K562 (cell line): ENCODE measurements around the genes PLRG1 and GRIA2.

DNA sequence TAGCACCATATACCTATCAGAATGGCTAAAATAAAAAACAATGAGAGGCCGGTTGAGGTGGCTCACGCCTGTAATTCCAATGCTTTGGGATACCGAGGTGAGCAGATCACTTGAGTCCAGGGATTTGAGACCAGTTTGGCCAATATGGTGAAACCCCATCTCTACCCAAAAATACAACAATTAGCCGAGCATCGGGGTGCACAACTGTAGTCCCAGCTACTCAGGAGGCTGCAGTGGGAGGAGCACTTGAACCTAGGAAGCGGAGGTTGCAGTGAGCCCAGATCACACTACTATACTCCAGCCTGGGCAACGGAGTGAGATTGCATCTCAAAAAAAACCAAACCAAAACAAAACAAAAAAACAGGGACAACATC is 49.6 kb downstream of the FHDC1 start:
- RAMPAGE, long total RNA, result no peak
- RRBS, result no CpG with 5 or more reads among the region's 7 CpGs
PRO-cap:
- standard, result no peak
- CoPRO, capped RNA only, 2 experiments, result no peak in any of the 2 experiments
- CoPRO, capped and uncapped RNA, 2 experiments, result no peak in any of the 2 experiments
- CoPRO, uncapped RNA only, 2 experiments, result no peak in any of the 2 experiments
CAGE:
- cytosol, long polyA plus RNA, result no peak
- long polyA plus RNA, result no peak
- nucleolus, long total RNA, result no peak
- nucleus, long polyA plus RNA, result no peak

DNA sequence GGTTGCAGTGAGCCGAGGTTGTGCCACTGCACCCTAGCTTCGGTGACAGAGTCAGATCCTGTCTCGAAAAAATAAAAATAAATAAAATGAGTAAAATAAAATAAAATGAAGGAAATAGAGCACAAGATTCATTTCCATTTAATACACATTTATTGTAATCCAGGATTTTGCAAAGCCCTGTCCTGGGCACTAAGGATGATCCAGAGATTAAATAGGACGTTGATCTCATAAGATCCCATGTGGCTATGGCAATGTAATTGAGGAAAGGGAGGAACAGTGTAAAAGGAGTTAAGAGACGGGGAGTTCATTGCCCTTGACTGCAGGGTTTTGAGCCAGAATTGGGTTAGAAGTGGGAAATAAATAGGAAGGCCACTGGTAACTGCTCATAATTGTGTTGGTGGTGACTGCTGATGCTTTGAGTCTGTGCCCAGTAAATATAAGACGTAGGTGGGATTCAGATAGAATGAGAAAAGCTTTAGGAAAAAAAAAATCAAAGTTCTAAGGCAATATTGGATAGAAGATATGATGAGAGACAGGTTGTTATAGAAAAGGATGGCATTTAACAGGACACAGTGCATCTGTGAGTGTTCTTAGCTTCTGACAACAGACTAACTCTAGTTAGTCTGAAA is 15.7 kb downstream of the TRIM2 start:
- RAMPAGE, long total RNA, result no peak
- RRBS, result no CpG with 5 or more reads among the region's 6 CpGs
PRO-cap:
- standard, result no peak
- CoPRO, capped RNA only, 2 experiments, result no peak in any of the 2 experiments
- CoPRO, capped and uncapped RNA, 2 experiments, result no peak in any of the 2 experiments
- CoPRO, uncapped RNA only, 2 experiments, result no peak in any of the 2 experiments
CAGE:
- cytosol, long polyA plus RNA, result no peak
- long polyA plus RNA, result no peak
- nucleolus, long total RNA, result no peak
- nucleus, long polyA plus RNA, result no peak

DNA sequence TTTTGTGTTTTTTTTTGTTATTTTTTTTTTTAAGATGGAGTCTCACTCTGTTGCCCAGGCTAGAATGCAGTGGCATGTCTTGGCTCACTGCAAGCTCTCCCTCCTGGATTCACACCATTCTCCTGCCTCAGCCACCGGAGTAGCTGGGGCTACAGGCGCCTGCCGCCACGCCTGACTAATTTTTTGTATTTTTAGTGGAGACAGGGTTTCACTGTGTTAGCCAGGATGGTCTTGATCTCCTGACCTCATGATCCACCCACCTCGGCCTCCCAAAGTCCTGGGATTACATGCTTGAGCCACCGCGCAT is 61.0 kb downstream of the TRIM2 start:
- RAMPAGE, long total RNA, result no peak
- RRBS, result no CpG with 5 or more reads among the region's 7 CpGs
PRO-cap:
- standard, result no peak
- CoPRO, capped RNA only, 2 experiments, result no peak in any of the 2 experiments
- CoPRO, capped and uncapped RNA, 2 experiments, result no peak in any of the 2 experiments
- CoPRO, uncapped RNA only, 2 experiments, result no peak in any of the 2 experiments
CAGE:
- cytosol, long polyA plus RNA, result no peak
- long polyA plus RNA, result no peak
- nucleolus, long total RNA, result no peak
- nucleus, long polyA plus RNA, result no peak

GRCh38 chr4:153538500-153538754 is 72.3 kb downstream of the TMEM131L start:
- RAMPAGE, long total RNA, result no peak
- RRBS, result no CpG with 5 or more reads among the region's 3 CpGs
PRO-cap:
- standard, result no peak
- CoPRO, capped RNA only, 2 experiments, result no peak in any of the 2 experiments
- CoPRO, capped and uncapped RNA, 2 experiments, result no peak in any of the 2 experiments
- CoPRO, uncapped RNA only, 2 experiments, result no peak in any of the 2 experiments
CAGE:
- cytosol, long polyA plus RNA, result no peak
- long polyA plus RNA, result no peak
- nucleolus, long total RNA, result no peak
- nucleus, long polyA plus RNA, result no peak

- RAMPAGE, long total RNA, result no peak
- RRBS, result no CpG with 5 or more reads among the region's 1 CpG
PRO-cap:
- standard, result no peak
- CoPRO, capped RNA only, 2 experiments, result no peak in any of the 2 experiments
- CoPRO, capped and uncapped RNA, 2 experiments, result no peak in any of the 2 experiments
- CoPRO, uncapped RNA only, 2 experiments, result no peak in any of the 2 experiments
CAGE:
- cytosol, long polyA plus RNA, result no peak
- long polyA plus RNA, result no peak
- nucleolus, long total RNA, result no peak
- nucleus, long polyA plus RNA, result no peak
Observed at GRCh38 chr4:153643287-153643637, 40.8 kb upstream of the TLR2 start.

DNA sequence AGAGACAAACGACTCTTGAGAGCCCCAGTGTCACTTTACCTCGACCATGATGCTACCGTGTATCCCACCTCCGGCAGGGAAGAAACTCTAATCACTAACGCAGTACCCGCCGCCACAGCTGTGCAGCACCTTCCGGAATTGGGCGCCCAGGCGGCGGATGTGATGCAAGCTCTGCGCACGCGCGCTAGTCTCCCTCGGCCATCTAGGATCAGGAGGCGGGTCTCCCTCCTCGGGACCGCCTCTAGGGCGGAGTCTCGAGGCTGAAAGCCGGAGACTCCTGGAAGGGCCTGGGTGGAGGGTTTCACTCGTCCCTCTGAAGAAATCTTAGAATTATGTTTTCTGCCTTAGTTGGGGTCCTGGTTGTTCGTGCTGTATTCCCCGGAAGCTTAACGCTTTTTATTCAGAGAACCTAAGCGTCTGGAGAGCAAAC is at the start of gene PLRG1:
Gene PLRG1 (minus strand): TSS at position 140 of the 430 bp plus-strand sequence.
- RAMPAGE, long total RNA, result start-site peak on the minus strand centred at position 126 of the sequence, 24 bp wide, 274 and 278 reads in 2 replicates
- RRBS, result 4% methylated on average over 5 of the region's 27 CpGs
PRO-cap:
- standard, result bidirectional peak, plus-strand start at position 263 of the sequence, minus-strand start at position 161 of the sequence
- CoPRO, capped RNA only, 2 experiments, result peak in 2 of 2 experiments; most common plus-strand start position 263 of the sequence (in 1); most common minus-strand start position 161 of the sequence (in 2)
- CoPRO, capped and uncapped RNA, 2 experiments, result peak in 2 of 2 experiments; most common plus-strand start position 263 of the sequence (in 1); most common minus-strand start position 96 of the sequence (in 1)
- CoPRO, uncapped RNA only, 2 experiments, result no peak in any of the 2 experiments
CAGE:
- cytosol, long polyA plus RNA, result start-site peak on the minus strand centred at position 120 of the sequence, 65 bp wide, 1,822 and 2,067 reads in 2 replicates
- long polyA plus RNA, result start-site peak on the minus strand centred at position 122 of the sequence, 68 bp wide, 1,723 and 2,024 reads in 2 replicates
- nucleolus, long total RNA, result no peak
- nucleus, long polyA plus RNA, result start-site peak on the minus strand centred at position 111 of the sequence, 90 bp wide, 1,215 and 1,716 reads in 2 replicates

GRCh38 chr4:154588718-154589245 is 1.8 kb downstream of the FGA start:
- RAMPAGE, long total RNA, result no peak
- RRBS, result no CpG with 5 or more reads among the region's 4 CpGs
PRO-cap:
- standard, result no peak
- CoPRO, capped RNA only, 2 experiments, result no peak in any of the 2 experiments
- CoPRO, capped and uncapped RNA, 2 experiments, result no peak in any of the 2 experiments
- CoPRO, uncapped RNA only, 2 experiments, result no peak in any of the 2 experiments
CAGE:
- cytosol, long polyA plus RNA, result no peak
- long polyA plus RNA, result no peak
- nucleolus, long total RNA, result no peak
- nucleus, long polyA plus RNA, result no peak

GRCh38 chr4:154605486-154606664 is 6.6 kb downstream of the FGG start:
- RAMPAGE, long total RNA, result no peak
- RRBS, result no CpG with 5 or more reads among the region's 6 CpGs
PRO-cap:
- standard, result no peak
- CoPRO, capped RNA only, 2 experiments, result no peak in any of the 2 experiments
- CoPRO, capped and uncapped RNA, 2 experiments, result no peak in any of the 2 experiments
- CoPRO, uncapped RNA only, 2 experiments, result no peak in any of the 2 experiments
CAGE:
- cytosol, long polyA plus RNA, result no peak
- long polyA plus RNA, result no peak
- nucleolus, long total RNA, result no peak
- nucleus, long polyA plus RNA, result no peak

DNA sequence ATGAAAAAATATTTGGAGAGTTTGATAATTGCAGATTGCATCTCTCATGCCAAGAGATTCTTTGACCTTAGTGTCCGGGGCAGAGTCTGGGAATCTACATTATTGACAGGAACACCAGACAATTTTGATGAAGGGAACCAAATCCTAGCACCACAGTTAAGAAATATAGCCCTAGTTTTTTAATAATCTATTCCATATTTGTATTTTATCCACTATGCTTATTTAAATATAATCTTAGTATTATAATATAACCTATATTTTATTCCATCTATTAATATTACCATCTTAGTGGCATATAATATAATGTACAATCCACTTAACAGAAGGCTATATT is 13.1 kb upstream of the NPY2R start:
- RAMPAGE, long total RNA, result no peak
- RRBS, result no CpG with 5 or more reads among the region's 1 CpG
PRO-cap:
- standard, result no peak
- CoPRO, capped RNA only, 2 experiments, result no peak in any of the 2 experiments
- CoPRO, capped and uncapped RNA, 2 experiments, result no peak in any of the 2 experiments
- CoPRO, uncapped RNA only, 2 experiments, result no peak in any of the 2 experiments
CAGE:
- cytosol, long polyA plus RNA, result no peak
- long polyA plus RNA, result no peak
- nucleolus, long total RNA, result no peak
- nucleus, long polyA plus RNA, result no peak

DNA sequence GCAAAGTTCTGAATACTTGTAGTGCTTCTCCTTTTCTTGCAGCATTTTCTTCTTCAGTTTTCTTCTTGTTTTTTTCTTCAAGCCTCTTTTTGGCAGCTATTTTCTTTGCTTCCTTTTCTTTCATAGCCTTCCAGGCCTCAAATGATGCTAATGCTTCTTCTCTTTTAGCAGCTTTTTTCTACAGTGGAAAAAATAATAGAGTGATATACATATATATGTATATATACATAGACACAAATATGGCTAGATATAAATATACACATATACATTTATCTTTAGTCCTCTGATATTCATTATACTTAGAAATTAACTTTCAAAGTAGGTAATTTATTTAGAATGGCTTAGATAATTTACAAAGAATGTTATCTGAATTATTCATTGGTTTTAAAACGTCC is 23.6 kb downstream of the MAP9 start:
- RAMPAGE, long total RNA, result no peak
- RRBS, result no CpG with 5 or more reads among the region's 1 CpG
PRO-cap:
- standard, result no peak
- CoPRO, capped RNA only, 2 experiments, result no peak in any of the 2 experiments
- CoPRO, capped and uncapped RNA, 2 experiments, result no peak in any of the 2 experiments
- CoPRO, uncapped RNA only, 2 experiments, result no peak in any of the 2 experiments
CAGE:
- cytosol, long polyA plus RNA, result no peak
- long polyA plus RNA, result no peak
- nucleolus, long total RNA, result no peak
- nucleus, long polyA plus RNA, result no peak

- RAMPAGE, long total RNA, result no peak
- RRBS, result no CpG with 5 or more reads among the region's 5 CpGs
PRO-cap:
- standard, result no peak
- CoPRO, capped RNA only, 2 experiments, result no peak in any of the 2 experiments
- CoPRO, capped and uncapped RNA, 2 experiments, result no peak in any of the 2 experiments
- CoPRO, uncapped RNA only, 2 experiments, result no peak in any of the 2 experiments
CAGE:
- cytosol, long polyA plus RNA, result no peak
- long polyA plus RNA, result no peak
- nucleolus, long total RNA, result no peak
- nucleus, long polyA plus RNA, result no peak
Observed at GRCh38 chr4:155925476-155926065, 22.1 kb downstream of the TDO2 start.

DNA sequence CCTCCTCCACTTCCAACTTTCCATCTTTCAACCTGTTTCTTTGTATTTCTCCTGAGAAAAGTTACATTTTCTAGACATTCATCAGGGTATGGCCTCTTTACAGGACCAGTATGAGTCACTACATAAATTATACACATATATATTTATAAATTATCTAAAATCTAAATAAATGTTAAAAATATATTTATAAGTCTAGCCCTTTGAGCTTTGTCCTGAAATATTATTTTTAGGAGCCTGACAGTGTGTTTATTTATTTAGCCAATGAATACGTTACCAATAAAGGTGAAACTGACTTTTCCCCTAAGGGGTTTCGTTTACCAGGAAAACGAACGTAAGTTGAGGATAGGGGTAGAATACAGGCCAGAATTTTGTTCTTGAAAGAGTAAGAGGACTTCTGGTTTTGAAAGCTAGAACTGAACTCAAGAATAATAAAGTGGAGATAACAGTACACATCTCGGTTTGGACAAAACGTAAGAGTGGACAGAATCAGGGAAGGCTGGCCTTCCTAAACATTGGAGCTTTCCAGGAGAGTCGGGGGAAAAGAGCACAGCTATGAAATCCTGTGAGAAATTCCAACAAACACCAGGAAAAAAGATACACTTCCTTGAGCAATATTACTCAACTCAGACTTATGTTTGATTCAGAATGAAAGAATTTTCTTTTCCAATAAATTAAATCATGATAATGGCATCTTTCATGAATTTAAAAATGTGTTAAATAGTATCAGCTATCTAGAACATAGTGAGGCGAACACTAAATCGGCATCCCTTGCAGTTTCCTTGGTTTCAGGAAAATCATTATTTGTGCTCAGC is 1.3 kb downstream of the CTSO start:
- RAMPAGE, long total RNA, result no peak
- RRBS, result no CpG with 5 or more reads among the region's 9 CpGs
PRO-cap:
- standard, result no peak
- CoPRO, capped RNA only, 2 experiments, result no peak in any of the 2 experiments
- CoPRO, capped and uncapped RNA, 2 experiments, result no peak in any of the 2 experiments
- CoPRO, uncapped RNA only, 2 experiments, result no peak in any of the 2 experiments
CAGE:
- cytosol, long polyA plus RNA, result no peak
- long polyA plus RNA, result no peak
- nucleolus, long total RNA, result no peak
- nucleus, long polyA plus RNA, result no peak

DNA sequence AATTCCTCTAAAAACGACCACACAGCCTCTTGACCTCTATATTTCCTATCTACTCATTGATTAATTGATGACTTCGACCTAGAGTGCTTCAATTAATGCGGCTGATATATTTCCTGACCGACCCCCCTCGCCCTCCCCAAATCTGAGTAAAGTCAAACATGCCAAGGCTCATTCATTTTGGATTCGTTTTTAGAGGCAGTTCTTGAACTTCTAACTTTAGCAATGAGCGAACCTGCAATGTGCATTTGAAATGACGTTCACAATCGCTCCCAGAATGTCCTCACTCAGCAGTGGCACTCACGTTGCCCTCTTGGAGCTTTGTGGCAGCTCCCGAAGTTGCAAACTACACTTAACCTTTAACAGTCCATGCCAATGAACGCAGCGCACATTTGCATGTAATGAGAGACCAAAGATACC is 1.3 kb downstream of the PDGFC start:
- RAMPAGE, long total RNA, result no peak
- RRBS, result no CpG with 5 or more reads among the region's 13 CpGs
PRO-cap:
- standard, result no peak
- CoPRO, capped RNA only, 2 experiments, result no peak in any of the 2 experiments
- CoPRO, capped and uncapped RNA, 2 experiments, result no peak in any of the 2 experiments
- CoPRO, uncapped RNA only, 2 experiments, result no peak in any of the 2 experiments
CAGE:
- cytosol, long polyA plus RNA, result no peak
- long polyA plus RNA, result no peak
- nucleolus, long total RNA, result no peak
- nucleus, long polyA plus RNA, result no peak

- RAMPAGE, long total RNA, result no peak
- RRBS, result no CpG with 5 or more reads among the region's 4 CpGs
PRO-cap:
- standard, result no peak
- CoPRO, capped RNA only, 2 experiments, result no peak in any of the 2 experiments
- CoPRO, capped and uncapped RNA, 2 experiments, result no peak in any of the 2 experiments
- CoPRO, uncapped RNA only, 2 experiments, result no peak in any of the 2 experiments
CAGE:
- cytosol, long polyA plus RNA, result no peak
- long polyA plus RNA, result no peak
- nucleolus, long total RNA, result no peak
- nucleus, long polyA plus RNA, result no peak
Observed at GRCh38 chr4:156999019-156999701, 27.6 kb upstream of the PDGFC start.

DNA sequence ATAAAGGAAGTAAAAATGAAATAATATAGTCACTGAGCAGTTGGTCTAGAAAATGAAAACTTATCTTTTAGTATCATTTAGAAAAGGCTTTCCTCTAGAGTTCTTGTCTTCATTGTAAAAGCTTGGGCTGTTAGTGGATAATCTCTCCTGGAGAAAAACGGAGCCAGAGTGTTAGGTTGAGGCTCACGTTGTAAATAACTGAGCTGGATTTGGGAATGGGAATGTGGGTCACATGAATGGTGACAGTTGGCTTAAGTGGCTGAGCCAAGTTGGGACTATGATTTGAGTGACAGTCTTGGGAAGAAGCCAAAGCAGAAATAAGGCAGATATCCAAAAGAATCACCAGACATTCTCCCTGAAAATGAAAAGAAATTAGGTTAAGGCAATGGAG is 33.5 kb upstream of the PDGFC start:
- RAMPAGE, long total RNA, result no peak
- RRBS, result no CpG with 5 or more reads among the region's 2 CpGs
PRO-cap:
- standard, result no peak
- CoPRO, capped RNA only, 2 experiments, result no peak in any of the 2 experiments
- CoPRO, capped and uncapped RNA, 2 experiments, result no peak in any of the 2 experiments
- CoPRO, uncapped RNA only, 2 experiments, result no peak in any of the 2 experiments
CAGE:
- cytosol, long polyA plus RNA, result no peak
- long polyA plus RNA, result no peak
- nucleolus, long total RNA, result no peak
- nucleus, long polyA plus RNA, result no peak

DNA sequence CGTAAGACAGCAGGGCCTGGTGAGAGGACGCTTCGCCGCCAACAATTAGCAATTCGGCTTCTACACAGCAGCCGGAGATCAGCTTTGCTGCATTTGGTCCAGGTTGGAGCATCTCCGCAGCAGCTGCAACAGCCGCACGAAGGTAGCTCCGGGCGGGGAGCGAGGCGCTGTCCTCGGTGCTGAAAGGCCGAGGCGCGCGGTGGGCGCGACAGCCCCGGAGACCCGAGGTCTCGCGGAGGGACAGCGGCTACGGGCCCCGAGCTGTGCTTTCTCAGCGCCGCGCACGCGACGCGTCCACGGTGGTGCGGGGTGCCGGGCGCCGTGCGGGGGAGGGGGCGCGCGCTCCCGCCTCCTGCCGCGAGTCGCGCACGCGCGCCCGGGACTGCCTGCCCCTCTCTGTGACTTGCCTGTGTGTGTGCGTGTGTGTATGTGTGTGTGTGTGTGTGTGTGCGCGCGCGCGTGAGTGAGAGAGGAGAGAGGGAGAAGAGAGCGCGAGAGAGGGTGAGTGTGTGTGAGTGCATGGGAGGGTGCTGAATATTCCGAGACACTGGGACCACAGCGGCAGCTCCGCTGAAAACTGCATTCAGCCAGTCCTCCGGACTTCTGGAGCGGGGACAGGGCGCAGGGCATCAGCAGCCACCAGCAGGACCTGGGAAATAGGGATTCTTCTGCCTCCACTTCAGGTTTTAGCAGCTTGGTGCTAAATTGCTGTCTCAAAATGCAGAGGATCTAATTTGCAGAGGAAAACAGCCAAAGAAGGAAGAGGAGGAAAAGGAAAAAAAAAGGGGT is at the start of gene GRIA2:
Gene GRIA2 (plus strand): TSS at position 504 of the 789 bp plus-strand sequence.
- RAMPAGE, long total RNA, result no peak
- RRBS, result 35% methylated on average over 43 of the region's 66 CpGs
PRO-cap:
- standard, result no peak
- CoPRO, capped RNA only, 2 experiments, result no peak in any of the 2 experiments
- CoPRO, capped and uncapped RNA, 2 experiments, result no peak in any of the 2 experiments
- CoPRO, uncapped RNA only, 2 experiments, result no peak in any of the 2 experiments
CAGE:
- cytosol, long polyA plus RNA, result no peak
- long polyA plus RNA, result no peak
- nucleolus, long total RNA, result no peak
- nucleus, long polyA plus RNA, result no peak

- RAMPAGE, long total RNA, result no peak
- RRBS, result no CpG with 5 or more reads among the region's 5 CpGs
PRO-cap:
- standard, result no peak
- CoPRO, capped RNA only, 2 experiments, result no peak in any of the 2 experiments
- CoPRO, capped and uncapped RNA, 2 experiments, result no peak in any of the 2 experiments
- CoPRO, uncapped RNA only, 2 experiments, result no peak in any of the 2 experiments
CAGE:
- cytosol, long polyA plus RNA, result no peak
- long polyA plus RNA, result no peak
- nucleolus, long total RNA, result no peak
- nucleus, long polyA plus RNA, result no peak
Observed at GRCh38 chr4:158168449-158169055, 4.3 kb downstream of the GASK1B start.

DNA sequence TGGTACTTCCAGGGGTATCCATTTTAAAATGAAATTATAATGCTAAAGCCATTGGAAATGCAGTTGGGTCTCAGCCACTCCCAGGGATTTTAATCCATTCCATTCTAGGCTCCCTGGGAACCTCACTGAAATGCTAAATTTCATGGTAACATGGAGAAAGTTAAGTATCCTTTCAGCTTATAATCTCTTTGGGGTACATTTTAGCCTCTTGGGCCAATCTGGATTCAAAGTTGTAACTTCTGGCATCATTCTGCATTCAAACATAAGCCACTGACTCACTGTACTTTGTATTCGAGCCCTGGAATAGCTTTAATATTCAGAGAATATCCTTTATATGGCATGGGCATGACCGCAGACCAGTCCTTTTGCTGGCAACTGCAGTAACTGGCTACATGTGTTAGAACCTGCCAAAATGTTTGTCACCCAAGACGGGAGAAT is 3.4 kb downstream of the GASK1B start:
- RAMPAGE, long total RNA, result no peak
- RRBS, result no CpG with 5 or more reads among the region's 3 CpGs
PRO-cap:
- standard, result no peak
- CoPRO, capped RNA only, 2 experiments, result no peak in any of the 2 experiments
- CoPRO, capped and uncapped RNA, 2 experiments, result no peak in any of the 2 experiments
- CoPRO, uncapped RNA only, 2 experiments, result no peak in any of the 2 experiments
CAGE:
- cytosol, long polyA plus RNA, result no peak
- long polyA plus RNA, result no peak
- nucleolus, long total RNA, result no peak
- nucleus, long polyA plus RNA, result no peak

- RAMPAGE, long total RNA, result no peak
- RRBS, result no CpG with 5 or more reads among the region's 6 CpGs
PRO-cap:
- standard, result no peak
- CoPRO, capped RNA only, 2 experiments, result no peak in any of the 2 experiments
- CoPRO, capped and uncapped RNA, 2 experiments, result no peak in any of the 2 experiments
- CoPRO, uncapped RNA only, 2 experiments, result no peak in any of the 2 experiments
CAGE:
- cytosol, long polyA plus RNA, result no peak
- long polyA plus RNA, result no peak
- nucleolus, long total RNA, result no peak
- nucleus, long polyA plus RNA, result no peak
Observed at GRCh38 chr4:158182044-158182464, 9.2 kb upstream of the GASK1B start.